OCI-LY7 (cell line): ENCODE results near the genes TMEM215 and SMU1.

- PRO-cap: no peak
- RAMPAGE, long total RNA: no peak
Measured at GRCh38 chr9:32572197-32573010, 555 bp downstream of the NDUFB6 start.

DNA sequence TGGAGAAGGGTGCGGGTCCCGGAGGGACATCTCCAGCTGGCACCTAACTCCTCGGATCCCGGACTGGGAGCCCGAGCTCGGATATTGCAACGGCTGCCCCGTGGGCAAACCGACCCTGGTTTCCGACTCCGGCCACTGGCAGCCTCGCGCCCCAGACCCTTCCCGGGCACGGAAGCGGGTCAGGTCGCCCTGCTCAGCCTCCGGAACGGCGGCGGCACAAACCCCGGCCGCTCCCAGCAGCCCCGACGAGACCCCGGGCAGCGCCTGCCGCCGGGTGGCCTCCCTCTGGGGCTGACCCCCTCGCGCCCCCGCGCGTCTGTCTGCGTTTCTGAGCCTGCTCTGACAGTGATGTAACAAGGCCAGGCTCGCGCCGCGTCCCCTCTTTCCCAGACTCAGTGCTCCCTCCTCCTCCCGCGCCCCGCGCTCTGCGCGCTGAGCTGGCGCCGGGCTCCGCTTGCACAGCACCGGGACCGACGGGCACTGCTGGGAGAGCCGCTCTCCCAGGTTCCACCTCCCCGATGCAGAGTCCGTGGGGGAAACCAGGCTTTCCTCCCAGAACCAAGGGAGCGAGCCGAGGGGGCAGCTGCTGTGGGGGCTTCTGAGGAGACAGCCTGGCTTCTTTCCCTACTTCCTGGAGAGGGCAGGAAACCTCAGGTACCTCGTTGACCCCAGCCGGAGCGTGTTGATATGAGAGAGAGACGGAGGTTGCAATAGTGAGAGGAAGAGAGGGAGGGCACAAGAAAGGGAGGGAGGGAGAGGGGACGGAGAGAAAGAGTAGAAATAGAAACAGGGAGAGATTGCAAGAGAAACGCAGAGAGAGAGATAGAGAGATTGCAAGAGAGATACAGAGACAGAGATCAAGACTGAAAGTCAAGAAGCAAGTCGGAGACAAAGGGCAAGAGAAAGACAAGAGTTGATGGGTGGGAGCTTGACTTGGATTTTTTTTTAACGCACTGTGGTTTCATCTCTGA lies at the start of gene TMEM215:
Gene TMEM215 (plus strand): TSS at position 389 of the 971 bp plus-strand sequence.
- PRO-cap: no peak
- RAMPAGE, long total RNA: no peak

- PRO-cap: bidirectional peak, plus-strand start at chr9:33076854, minus-strand start at chr9:33076646
- RAMPAGE, long total RNA: start-site peak on the minus strand at chr9:33076624-33076691, 1,638 and 553 reads in 2 replicates
Measured at GRCh38 chr9:33075649-33076980, at the start of gene SMU1. TSS of gene SMU1 (minus strand) at chr9:33076674.

GRCh38 chr9:33123649-33124300 lies 43.4 kb downstream of the B4GALT1 start:
- PRO-cap: no peak
- RAMPAGE, long total RNA: no peak

GRCh38 chr9:33158928-33159980 lies 7.9 kb downstream of the B4GALT1 start:
- PRO-cap: no peak
- RAMPAGE, long total RNA: no peak

DNA sequence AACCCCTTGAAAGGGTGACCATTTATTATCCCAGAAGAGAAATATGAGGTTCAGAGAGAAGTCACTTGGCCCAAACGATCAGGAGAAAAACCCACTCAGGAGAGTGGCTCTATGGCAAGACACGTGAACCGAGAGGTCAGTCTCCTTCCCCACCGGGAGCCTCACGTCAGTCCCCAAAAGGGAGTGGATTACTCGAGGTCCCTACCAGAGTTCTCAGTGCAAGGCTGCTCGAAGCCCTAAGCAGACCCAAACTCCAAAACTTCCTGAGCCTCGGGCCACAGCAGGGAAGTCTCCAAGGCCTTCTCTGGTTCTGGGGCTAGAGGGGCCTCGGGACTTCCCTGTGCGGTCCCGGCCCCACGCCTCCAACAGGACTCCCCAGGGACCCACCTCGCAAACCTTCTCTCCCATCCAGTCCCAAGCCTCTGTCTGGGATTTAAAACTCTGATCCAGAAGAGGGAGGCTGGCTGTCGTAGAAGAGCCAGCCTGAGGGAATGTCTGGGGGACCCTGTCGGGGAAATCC lies 882 bp downstream of the B4GALT1 start:
- PRO-cap: unidirectional peak, minus-strand start at position 312 of the sequence
- RAMPAGE, long total RNA: no peak

- PRO-cap: no peak
- RAMPAGE, long total RNA: no peak
Measured at GRCh38 chr9:33209125-33209473, 30.9 kb upstream of the SPINK4 start.

DNA sequence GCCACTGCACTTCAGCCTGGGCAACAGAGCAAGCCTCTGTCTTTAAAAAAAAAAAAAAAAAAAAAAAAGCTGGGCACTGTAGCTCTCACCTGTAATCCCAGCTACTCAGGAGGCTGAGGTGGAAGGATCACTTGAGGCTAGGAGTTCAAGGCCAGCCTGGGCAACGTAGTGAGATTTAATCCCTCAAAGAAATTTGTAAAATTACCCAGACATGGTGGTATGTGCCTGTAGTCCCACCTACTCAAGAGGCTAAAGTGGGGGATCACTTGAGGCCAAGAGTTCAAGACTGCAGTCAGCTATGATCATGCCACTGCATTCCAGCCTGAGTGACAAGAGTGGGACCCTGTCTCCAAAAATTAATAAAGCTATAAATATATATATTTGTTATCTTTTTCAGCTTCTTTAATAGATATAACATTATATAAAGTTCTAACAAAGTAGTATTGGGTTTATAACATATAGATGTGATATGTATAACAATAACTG lies 36.1 kb downstream of the NFX1 start:
- PRO-cap: no peak
- RAMPAGE, long total RNA: no peak

- PRO-cap: no peak
- RAMPAGE, long total RNA: no peak
Measured at GRCh38 chr9:33382429-33382797, 20.0 kb downstream of the AQP7 start.

DNA sequence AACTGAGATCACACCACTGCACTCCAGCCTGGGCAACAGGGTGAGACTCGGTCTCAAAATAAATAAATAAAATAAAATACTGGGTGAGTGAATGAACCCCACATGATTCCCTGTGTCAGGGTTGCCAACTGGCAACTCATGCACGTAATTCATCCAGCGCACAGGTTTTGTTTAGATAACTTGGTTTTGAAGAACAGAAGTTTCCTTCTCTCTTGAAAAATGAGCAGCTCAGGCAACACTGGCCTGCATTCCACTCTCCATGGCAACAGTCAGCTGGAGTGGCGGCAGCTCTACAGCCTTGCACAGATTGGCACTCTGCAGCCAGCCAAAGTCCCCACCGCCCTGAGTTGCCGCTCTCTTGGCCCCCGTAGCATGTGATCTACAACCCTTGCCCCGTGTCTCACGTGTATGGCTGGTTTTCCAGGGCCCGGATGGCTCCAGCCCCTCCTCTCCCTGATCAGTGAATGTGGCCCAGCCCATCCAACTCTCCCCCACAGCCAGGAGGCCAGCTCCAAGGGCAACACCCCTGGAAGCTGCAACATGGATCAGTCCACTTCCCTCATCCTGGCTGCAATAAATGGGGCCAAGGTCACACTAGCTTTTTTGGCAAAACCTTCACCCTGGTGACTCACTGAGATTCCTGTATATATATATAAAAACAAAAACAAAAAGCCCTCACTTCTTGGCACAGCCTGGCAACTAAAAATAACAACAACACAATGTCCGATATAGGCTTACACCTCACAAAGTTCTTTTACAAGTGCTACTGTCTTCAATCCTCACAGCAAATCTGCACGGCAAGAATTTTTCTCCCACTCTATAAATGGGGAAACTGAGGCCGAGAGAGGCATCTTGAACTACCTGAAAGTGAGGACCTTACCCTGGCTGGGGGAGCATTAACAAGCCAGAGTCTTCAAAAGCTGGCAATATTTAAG lies 11.0 kb downstream of the AQP7 start:
- PRO-cap: no peak
- RAMPAGE, long total RNA: no peak

DNA sequence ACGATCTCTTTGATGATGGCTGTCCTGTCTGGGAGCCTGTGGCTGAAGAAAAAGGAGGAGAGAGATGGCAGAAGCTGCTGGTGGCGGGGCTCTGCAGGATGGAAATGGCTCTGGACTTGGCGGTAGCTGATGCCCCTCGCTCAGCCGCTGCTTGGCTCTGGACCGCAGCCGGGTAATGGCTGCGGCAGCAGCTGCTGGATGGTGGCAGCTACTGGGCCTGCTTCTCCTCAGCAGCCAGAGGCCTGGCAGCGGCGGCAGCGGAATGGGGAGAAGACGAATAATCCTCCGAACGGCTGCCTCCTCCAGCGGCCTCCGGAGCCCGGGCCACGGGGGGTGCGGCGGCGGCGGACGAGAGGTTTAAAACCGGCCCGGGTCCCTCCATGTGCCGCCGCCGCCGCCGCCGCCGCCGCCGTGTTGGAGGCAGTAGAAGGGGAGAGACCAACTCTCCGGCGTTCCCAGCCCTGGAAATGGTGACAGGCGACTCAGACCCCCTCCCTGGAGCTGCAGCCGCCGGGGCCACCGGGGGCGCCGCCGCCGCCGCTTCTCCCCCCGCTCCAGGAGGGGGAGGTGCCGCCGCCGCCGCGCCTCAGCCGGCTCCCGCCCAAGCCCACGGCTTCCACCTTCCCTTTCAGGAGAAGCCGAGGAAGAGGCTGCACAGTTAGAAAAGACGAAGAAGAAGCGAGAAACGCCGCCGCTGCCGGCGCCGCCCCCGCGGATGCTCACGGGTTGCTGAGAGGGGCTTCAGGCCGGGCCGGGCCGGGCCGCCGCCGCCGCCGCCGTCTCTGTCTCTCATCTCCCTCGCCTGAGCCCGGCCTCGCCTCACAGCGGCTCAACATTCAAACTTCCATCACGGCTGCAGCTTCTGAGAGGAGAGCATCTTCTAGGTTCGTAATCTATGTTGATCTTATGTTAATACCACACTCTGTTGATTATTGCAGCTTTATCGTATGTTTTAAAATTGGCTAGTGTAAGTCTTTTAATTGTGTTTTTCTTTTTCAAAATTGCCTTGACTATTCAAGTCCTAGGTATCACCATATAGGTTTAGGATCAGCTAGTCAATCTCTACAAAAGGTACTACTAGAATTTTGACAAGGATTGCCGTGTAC lies 118.4 kb upstream of the PRSS3 start:
- PRO-cap: no peak
- RAMPAGE, long total RNA: no peak

GRCh38 chr9:33739517-33739889 lies 55.9 kb upstream of the PRSS3 start:
- PRO-cap: no peak
- RAMPAGE, long total RNA: no peak

GRCh38 chr9:34049829-34050466 lies 1.3 kb upstream of the UBAP2 start:
- PRO-cap: no peak
- RAMPAGE, long total RNA: no peak

DNA sequence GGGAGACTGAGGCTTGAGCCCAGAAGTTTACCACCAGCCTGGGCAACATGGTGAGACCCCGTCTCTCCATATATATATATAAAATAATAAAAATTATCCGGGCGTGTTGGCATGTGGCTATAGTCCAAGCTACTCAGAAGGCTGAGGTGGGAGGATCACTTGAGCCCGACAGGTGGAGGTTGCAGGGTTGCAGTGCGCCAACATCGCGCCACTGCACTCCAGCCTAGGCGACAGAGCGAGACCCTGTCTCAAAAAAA lies 837 bp upstream of the UBAP1 start:
- PRO-cap: no peak
- RAMPAGE, long total RNA: no peak

DNA sequence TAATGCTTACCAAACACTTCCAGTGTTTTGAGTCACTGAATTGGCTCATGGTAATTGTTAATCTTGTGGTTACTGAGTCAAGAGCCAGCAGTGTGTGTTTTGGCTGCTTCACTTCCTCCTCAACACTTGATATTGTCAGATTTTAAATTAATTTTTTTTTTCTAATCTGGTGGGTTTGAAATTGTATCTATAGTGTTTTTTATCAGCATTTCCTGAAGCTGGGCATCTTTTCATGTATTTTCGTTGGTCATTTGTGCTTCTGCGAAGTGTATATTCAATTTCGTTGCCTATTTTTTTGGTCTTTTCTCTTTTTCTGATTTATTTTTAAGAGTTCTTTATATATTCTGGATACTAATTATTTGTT lies 7.5 kb downstream of the UBAP1 start:
- PRO-cap: no peak
- RAMPAGE, long total RNA: no peak

DNA sequence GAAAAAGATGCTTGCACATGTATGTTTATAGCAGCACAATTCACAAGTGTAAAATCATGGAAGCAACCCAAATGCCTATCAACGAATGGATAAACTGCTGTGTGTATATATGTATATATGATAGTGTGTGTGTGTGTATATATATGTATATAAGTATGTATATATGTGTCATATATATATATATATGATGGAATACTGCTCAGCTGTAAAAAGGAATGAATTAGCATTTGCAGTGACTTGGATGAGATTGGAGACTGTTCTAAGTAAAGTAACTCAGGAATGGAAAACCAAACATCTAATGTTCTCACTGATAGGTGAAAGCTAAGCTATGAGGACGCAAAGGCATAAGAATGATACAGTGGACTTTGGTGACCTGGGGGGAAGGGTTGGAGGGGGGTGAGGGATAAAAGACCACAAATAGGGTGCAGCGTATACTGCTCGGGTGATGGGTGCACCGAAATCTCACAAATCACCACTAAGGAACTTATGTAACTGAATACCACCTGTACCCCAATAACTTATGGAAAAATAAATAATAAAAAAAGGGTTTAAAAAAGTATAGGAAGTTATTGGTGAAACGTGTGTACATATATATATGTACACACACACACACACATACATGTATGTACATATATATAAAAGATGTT lies 36.4 kb downstream of the UBAP1 start:
- PRO-cap: no peak
- RAMPAGE, long total RNA: no peak

- PRO-cap: no peak
- RAMPAGE, long total RNA: no peak
Measured at GRCh38 chr9:34224239-34224674, 45.4 kb downstream of the UBAP1 start.

- PRO-cap: no peak
- RAMPAGE, long total RNA: no peak
Measured at GRCh38 chr9:34233624-34234057, 54.8 kb downstream of the UBAP1 start.

DNA sequence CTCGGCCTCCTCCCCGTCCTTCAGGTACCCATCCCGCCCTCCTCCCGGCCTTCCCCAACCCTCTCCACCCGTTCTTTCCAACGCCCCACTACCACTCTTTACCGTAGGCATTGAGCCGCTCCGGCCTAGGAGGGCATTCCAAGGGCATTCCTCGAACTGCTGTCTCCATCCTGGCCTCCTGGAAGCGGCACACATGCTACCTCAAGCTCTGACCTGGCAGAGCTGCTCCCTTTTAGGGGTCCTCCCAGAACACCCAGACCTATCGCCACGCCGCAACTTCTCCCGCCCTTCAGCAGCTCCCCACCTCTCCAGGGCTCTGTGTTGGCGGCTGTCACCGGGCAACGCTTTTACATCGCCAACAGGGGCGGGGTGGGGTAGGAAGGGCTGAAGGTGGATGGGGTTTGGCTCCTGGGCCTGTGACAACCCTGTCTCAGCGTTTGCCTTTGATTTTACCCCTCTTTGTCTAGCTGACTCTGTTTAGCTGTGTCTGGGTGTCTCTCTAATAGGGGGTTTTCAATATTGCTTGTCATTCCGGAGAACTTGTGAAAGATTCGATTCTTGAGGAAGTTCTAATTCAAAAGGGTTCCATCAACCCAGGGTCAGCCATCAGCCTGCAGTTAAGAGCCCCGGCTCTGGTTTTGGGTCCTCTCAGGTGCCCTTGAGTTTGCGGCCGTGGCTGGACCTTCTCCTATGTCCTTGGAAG lies 4.7 kb upstream of the MYORG start:
- PRO-cap: no peak
- RAMPAGE, long total RNA: no peak

DNA sequence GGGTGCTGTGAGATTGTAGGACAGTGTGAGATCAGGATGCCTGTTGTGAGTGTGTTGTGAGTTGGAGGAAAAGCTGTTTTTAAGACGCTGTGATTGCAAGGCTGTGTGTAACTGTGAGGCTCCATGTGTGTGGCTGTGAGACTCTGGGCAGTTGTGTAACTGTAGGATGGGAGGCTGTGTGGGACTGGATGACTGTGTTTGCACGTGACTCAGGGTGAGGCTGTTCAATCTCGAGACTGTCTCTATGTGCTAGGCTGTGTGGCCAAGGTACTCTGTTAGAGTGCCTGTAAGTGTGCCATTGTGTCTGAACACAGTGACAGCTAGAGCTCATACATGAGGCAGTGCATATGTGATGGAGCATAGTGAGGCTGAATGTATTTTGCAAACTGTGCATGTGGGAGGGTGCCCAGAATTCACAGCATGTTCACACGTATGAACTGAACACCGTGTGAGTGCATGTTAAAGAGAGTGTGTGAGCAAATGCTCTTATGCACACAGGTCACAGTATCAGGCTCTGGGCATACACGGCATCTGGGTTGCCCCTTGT lies 29.3 kb downstream of the CNTFR start:
- PRO-cap: no peak
- RAMPAGE, long total RNA: no peak